Spleen (tissue), 7 donors: ENCODE results near the gene NRAP.

- PRO-cap, 4 experiments, result no peak in any of the 4 experiments
- RAMPAGE, long total RNA, 4 experiments, result no peak in any of the 4 experiments
Observed at GRCh38 chr10:112385057-112385690, 11.3 kb downstream of the ACSL5 start.

DNA sequence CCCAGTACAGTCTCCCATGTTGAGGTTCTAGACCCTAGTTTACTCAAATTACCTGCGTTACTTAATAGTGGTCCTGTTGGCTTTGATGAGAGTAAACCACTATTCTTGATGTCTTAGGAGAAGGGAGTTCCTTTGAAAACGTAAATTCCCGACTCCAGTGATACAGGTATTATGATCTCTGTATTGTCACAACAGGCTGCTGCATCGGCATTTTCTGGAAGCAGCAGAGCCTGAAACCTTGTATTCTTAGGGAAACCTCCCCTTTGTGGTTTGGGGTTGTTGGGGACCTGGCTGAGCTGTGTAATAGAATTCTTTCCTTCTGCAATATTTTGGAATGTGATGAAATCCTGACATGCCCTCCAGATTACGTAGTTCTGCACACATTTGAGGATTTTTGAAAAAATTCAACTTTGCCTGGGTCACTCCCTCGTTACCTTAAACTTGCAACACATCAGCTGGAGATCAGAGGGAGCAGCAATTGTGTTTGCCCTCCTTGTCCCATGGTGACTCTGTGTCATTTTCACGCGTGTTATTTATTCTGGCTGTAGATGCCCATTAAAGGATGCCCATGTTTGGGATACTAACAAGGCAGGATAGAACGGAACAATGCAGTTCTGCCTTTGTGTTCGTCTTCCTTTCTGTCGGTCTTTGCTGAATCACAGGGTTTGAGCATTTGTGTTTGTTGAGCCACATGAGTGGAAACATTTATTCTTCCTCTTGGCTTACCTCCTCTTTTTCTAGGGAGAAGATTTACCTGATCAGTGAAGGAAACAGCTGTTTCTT is 181.6 kb downstream of the TCF7L2 start:
- PRO-cap, 4 experiments, result peak in 1 of 4 experiments; most common plus-strand start position 637 of the sequence (in 1); most common minus-strand start position 640 of the sequence (in 1)
- RAMPAGE, long total RNA, 4 experiments, result no peak in any of the 4 experiments

DNA sequence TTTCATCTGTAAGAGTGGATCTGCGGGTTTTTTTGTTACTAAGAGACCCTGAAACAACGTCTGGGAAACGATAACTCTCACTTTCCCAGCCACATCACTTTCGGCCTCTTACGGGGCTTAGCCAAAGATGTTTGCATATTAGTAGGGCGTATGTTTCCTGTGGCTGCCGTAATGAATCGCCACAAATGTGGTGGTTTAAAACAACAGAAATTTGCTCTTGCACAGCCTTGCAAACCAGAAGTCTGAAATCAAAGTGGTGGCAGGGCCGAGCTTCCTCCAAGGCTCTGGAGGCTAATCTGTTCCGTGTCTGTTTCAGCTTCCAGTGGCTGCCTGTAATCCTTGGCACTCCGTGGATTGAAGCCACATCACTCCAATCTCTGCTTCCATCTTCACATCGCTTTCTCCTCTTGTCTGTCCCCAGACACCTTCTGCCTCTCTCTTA is 220.1 kb downstream of the TCF7L2 start:
- PRO-cap, 4 experiments, result no peak in any of the 4 experiments
- RAMPAGE, long total RNA, 4 experiments, result no peak in any of the 4 experiments

GRCh38 chr10:113446633-113447292 is 106.1 kb upstream of the HABP2 start:
- PRO-cap, 4 experiments, result no peak in any of the 4 experiments
- RAMPAGE, long total RNA, 4 experiments, result no peak in any of the 4 experiments

DNA sequence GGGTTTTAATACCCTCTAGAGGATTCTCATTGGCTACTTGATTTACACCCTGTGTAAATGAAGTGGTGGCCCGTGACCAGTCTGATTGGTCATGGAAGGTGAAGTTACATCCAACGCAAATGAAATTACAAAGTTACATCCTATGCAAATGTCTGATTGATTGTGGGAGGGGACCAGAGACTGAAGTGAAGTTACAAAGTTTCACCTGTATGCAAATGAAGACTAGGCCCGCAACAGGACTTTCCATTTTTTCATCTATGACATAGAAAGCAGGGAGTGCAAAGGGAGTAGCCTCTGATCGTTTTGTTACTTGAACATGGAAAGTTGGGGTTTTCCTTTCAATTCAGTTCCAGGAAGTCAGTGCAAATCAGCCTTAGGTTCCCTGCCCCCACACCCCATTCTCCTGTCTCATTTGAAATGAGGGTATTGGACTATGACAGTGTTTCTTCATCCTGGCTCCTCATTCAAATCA is 97.0 kb upstream of the HABP2 start:
- PRO-cap, 4 experiments, result no peak in any of the 4 experiments
- RAMPAGE, long total RNA, 4 experiments, result no peak in any of the 4 experiments

DNA sequence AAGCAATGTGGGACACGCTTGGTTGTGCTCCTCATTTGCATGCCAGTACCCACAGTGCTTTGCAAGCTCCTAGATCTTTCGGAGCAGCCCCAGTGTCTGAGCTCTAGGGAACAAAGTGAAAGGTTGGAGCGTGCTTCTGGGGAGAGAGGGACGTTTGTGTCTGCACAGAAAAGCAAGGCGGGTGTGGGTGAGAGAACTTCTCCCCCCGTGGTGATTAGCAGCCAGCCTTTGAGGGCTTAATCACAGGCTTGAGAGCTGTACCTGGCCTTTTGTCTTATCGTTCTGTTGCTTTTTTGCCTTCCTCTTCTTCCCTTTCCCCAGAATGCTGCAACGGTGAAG is 76.6 kb upstream of the HABP2 start:
- PRO-cap, 4 experiments, result no peak in any of the 4 experiments
- RAMPAGE, long total RNA, 4 experiments, result no peak in any of the 4 experiments

GRCh38 chr10:113592871-113593623 is 40.2 kb downstream of the HABP2 start:
- PRO-cap, 4 experiments, result no peak in any of the 4 experiments
- RAMPAGE, long total RNA, 4 experiments, result no peak in any of the 4 experiments

DNA sequence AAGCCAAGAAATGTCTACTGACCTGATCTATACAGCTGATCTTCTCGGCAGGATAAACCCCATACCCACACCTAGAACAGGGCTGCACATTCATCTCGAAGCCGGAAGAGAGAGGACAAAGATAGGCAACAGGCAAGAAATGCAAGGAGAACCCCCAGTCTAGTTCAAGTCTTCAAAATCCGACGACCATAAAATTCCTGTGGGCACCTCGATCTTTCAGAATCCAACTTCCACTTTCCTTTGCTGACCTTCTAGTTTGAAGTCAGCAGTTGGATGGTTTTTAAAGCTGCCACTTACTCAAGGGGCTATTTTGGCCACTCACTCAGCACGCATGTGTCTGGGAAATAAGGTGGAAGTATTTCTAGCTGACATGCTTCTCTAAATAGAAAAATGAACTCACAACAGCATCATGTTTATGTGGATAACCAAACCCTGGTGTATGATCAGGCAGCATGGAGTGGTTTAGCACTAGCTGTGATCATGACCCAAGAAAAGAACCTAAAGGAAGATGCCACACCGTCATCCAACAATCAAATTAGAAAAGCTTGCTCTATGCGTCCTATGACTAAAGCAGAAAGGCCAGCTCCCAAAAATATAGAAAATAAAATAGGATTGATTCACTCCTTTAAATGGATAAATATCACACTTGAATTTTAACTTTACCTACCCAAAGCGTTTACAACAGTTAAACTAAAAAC is at the start of gene NRAP:
TSS of gene NRAP (minus strand) at position 253 of the 698 bp plus-strand sequence.
- PRO-cap, 4 experiments, result no peak in any of the 4 experiments
- RAMPAGE, long total RNA, 4 experiments, result no peak in any of the 4 experiments

- PRO-cap, 4 experiments, result no peak in any of the 4 experiments
- RAMPAGE, long total RNA, 4 experiments, result no peak in any of the 4 experiments
Observed at GRCh38 chr10:113681848-113682418, 2.2 kb downstream of the CASP7 start.

DNA sequence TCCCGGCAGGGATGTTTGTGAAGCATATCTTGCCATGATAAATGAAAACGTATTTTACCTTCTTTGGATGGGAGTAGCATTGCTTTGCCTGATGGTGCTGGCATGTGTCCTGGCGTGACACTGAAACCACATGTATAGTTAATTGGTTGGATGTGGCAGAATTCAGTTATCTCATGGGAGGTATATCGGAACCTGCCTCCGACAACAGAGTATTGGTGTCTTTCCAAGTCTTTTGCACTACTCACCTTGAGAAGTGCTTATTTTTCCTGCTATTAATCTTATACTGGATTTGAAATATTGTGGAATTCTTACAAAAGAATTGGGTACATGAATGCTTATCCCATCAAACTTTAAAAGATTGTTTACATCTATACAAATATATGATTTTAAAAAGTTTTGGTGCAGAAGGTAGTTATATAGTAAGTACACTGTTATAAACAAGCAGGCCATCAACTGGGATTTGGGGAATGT is 1.7 kb downstream of the NHLRC2 start:
- PRO-cap, 4 experiments, result no peak in any of the 4 experiments
- RAMPAGE, long total RNA, 4 experiments, result no peak in any of the 4 experiments

DNA sequence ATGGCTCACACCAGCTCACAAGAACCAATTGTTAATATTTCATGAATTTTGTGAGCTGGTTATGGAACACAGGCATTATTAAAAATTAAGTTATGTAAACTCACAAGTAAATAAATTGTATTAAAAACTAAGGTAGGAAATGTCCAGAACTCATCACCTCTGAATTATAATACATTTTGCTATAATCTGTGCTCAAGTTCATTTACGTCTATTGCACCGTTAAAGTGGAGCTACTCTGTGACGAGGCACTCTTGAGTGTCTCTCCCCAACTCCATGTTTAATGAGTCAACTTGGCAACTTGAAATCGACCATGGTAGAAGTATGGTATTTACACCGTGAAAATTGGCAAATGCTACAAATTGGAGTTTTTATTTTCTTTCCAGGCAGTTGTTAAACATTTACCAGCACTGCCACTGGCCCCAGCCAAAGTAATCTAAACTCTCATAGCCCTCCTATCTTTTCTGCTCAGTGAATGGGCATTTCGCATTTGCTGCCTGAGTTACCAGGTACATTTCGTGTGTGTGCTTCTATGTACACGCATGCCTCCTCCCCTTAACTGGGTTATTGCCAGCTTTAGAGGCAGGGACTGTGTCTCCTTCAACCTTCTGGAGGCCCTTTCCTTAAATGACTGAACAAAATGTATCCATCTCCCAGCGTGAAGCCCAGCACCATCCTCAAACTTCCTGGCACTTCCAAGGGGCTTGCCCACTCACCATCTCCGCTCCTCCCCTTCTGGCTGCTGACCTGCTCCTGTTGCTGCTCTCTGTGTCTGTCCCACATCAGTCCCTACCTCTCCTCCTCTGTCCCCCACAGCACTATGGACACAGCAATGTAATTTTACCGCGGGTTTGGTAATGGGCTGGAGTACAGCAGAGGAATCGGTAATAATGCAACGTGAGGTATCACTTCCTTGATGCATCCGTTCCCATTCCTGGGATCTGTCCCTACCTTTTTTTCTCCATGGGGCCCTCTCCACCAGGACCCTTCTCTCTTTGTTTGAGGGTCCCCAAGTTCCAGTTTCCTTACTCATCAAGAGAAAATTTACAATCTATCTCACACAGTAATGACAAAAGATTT is 83.4 kb downstream of the NHLRC2 start:
- PRO-cap, 4 experiments, result no peak in any of the 4 experiments
- RAMPAGE, long total RNA, 4 experiments, result no peak in any of the 4 experiments

GRCh38 chr10:114022974-114023482 is 20.6 kb upstream of the ADRB1 start:
- PRO-cap, 4 experiments, result no peak in any of the 4 experiments
- RAMPAGE, long total RNA, 4 experiments, result no peak in any of the 4 experiments

GRCh38 chr10:114045025-114045882 is 1.6 kb downstream of the ADRB1 start:
- PRO-cap, 4 experiments, result peak in 4 of 4 experiments; most common plus-strand start chr10:114045276 (in 1); most common minus-strand start chr10:114045222 (in 3)
- RAMPAGE, long total RNA, 4 experiments, result no peak in any of the 4 experiments

GRCh38 chr10:114172863-114173519 is 1.0 kb downstream of the CCDC186 start:
- PRO-cap, 4 experiments, result no peak in any of the 4 experiments
- RAMPAGE, long total RNA, 4 experiments, result no peak in any of the 4 experiments

GRCh38 chr10:114239907-114240348 is 874 bp downstream of the VWA2 start:
- PRO-cap, 4 experiments, result no peak in any of the 4 experiments
- RAMPAGE, long total RNA, 4 experiments, result no peak in any of the 4 experiments

DNA sequence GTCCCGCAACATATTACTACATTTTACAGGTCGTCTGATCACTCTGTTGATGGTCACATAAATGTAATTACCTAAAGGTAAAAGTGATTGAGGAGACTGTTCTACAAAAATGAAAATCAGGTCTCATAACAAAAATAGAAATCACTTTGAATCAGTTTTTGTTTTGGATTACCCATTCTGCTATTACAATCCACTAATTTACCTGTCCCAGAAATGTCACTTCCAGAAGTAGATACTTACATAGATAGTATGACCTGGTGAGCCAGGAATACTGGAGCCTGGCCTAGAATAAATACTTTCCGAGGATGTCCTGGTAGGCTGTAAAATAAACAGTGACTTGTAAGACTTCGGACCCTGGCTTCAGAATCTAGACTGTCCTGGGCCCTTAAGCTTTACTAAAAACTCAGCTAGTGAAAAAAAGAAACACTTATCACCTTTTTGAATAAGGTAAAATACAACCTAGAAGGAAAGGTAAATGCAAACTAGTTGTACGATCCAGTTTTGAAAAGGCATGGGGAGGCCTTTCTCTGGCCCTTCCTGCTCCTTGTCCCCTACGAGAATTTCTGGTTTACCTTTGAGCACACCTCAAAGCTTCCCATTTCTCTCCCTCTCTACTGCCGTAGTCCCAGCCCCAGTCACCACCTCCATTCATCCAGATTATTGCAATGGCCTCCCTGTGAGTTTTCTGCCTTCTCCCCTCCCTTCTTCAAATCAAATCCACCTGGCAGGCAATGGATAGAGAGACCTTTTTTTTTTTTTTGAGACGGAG is 69.5 kb upstream of the AFAP1L2 start:
- PRO-cap, 4 experiments, result no peak in any of the 4 experiments
- RAMPAGE, long total RNA, 4 experiments, result no peak in any of the 4 experiments

DNA sequence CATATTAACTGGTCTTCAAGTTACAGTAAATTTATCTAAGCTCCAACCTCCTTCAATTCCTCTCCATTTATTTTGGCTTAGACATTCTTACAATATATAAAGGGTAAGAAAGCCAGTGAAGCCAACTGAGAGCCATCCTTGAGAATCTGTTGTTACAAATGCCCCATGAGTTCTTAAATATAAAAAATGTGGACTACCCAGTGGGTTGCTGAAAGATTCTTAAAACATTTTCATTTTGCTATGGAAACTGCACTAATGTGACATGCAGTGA is 81.2 kb upstream of the AFAP1L2 start:
- PRO-cap, 4 experiments, result no peak in any of the 4 experiments
- RAMPAGE, long total RNA, 4 experiments, result no peak in any of the 4 experiments

DNA sequence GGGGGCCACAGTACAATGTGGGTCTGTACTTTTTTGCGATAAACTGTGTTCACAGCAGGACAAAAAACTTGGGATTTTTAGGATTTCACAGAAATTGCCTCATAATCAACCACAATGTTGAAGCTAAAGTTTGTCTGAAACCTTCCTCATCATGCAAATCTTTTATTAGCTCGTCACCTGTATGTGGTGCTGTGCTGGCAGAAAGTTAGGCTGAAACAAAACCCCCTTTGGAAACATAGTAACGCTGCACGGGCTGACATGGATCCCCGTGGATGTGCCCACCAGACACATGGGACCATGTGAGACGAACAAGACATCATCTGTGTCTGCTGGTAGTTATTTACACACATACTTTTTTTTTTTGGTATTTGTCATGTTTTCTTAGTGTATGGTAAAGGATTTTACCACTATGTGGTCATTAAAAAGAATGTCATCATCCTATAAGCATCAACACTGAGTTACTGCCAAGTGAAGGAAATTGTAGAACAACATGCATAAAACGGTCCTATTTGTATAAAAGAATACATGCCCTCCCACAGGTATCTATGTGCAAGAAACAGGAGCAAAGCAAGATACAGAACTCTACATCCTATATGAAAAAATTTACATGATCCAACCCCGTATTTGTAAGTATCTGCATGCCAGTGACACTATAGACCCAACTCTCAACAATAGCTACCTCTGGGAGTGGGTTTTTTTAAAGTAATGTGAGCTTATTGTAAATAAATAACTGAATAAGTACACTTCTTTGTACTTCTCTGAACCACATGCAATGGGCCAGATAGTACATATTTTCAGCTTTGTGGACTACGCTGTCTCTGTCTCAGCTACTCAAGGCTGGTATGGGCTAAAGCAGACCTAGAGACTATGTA is 113.6 kb upstream of the AFAP1L2 start:
- PRO-cap, 4 experiments, result no peak in any of the 4 experiments
- RAMPAGE, long total RNA, 4 experiments, result no peak in any of the 4 experiments

DNA sequence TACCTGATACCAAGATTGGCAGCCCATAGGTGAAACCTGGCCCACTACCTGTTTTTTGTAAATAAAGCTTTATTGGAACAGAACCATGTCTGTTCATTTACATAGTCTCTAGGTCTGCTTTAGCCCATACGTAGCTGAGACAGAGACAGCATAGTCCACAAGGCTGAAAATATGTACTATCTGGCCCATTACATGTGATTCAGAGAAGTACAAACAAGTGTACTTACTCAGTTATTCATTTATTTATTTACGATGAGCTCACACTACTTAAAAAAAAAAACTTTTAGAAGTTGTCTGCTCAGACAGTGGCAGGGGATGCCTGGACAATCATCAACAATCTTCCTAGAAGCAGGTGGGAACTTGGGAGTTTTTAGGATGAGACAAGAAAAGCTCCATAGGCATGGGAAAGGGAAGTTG is 114.3 kb upstream of the AFAP1L2 start:
- PRO-cap, 4 experiments, result no peak in any of the 4 experiments
- RAMPAGE, long total RNA, 4 experiments, result no peak in any of the 4 experiments

DNA sequence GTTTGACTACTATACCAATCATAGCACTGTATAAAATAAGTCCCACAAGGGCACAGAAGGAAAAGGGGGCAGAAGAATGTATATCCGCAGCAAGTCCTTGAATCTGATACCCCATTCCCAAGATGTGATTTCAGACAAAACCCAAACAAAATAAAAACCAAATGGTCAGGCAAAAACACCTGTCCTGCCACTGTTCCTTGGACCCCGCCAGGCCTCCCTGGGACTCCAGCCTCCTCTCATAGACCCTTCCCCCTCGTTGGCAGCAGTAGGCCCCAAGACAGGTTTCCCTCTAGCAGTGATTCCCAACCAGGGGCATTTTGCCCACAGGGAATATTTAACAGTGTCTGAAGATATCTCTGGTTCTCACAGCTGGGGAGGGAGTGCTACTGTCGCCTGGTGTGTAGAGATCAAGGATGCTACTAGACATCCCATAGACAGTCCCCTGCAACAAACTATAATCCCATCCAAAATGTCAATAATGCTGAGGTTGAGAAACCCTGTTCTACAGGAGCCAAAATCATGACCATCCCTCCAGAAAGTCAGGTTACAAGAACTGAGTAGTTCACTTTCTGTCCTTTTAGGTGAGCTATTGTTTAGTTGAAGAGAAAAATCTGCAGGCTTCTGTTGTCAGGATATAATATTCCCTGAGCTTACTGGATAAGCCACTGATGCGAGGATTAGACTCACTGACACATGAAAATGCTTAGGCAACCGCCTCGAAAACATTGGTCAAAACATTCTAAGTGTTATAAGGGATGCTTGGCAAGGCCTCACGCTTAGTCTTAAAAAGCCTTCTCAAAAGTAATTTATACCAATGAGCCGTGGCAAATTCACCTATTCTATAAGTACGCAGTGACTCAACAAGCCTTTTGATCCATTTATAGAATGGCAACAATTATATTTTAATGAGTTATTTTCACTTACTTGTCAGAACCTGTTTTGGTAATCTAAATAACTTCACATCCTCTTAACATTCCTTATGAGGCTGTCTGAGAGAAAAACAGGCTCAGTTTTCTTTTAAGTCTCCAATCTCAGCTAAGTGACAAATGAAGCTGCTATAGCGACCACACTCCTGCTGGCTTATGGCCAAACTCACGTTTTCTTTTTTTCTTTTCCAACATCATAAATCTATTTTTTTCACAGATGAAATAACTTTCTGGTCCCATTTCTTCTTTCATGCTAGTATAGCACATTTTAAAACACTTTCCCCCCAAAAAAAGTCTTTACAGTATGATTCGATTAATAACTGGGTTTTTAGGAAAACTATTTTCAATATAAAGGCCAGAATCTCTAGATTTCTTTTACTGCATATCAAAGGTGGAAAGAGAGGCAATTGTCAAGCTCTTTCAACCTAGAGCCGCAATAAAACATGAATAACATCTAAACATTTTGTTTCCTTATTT is 120.9 kb upstream of the AFAP1L2 start:
- PRO-cap, 4 experiments, result no peak in any of the 4 experiments
- RAMPAGE, long total RNA, 4 experiments, result no peak in any of the 4 experiments